ENCODE results near the genes PNMA6A and HCFC1.

GRCh38 chrX:150694608-150695720, 1.8 kb downstream of the MTMR1 start:
- PRO-cap, result no peak
- RAMPAGE, long total RNA, 5 experiments, result start-site peak on the plus strand in 1 of 5 experiments, at chrX:150695054-150695694 at its widest, 6 to 8 reads per replicate
- RRBS, result no CpG with 5 or more reads among the region's 10 CpGs

DNA sequence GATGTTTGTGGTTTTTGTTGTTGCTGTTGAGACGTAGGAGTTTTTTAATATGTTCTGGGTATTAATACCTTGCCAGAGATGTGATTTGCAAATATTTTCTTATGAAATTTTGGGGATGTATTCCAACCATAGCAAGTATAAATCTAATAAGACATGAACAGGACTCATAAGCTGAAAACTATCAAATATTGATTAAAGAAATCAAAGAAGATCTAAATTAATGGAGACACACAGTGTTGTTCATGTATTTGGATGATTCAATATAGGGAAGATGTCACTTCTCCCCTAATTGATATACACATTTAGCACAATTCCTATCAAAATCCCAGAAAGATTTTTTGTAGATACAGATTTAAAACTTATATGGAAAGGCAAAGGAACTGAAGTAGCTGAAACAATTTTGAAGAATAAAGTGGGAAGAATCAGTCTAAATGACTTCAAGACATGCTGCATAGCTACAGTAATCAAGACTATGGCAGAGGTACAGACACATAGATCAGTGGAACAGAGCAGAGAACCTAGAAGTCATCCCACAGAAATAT, 13.3 kb downstream of the MTMR1 start:
- PRO-cap, result no peak
- RAMPAGE, long total RNA, 5 experiments, result no peak in any of the 5 experiments
- RRBS, result no CpG with 5 or more reads among the region's 1 CpG

DNA sequence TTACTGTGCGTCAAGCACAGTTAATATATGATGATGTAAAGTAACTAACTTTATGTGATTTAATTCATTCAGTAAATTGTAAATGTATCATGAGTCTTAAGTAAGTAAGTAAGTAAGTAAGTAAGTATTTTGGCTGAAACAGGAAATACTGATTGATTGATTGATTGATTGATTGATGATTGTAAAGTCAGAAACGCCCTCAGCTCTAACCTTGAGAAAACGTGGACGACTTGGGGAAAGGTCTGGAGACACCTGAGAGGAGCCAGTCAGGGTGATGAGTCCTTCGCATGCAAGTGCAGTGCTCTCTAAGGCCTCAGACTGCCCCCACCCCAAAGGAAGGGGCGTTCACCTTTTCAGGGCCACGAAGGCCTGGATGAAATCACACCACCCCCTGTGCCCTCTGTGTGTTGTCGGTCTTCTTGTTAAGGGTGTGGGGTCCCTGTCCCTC, 71.8 kb downstream of the MTMR1 start:
- PRO-cap, result no peak
- RAMPAGE, long total RNA, 5 experiments, result no peak in any of the 5 experiments
- RRBS, result no CpG with 5 or more reads among the region's 8 CpGs

GRCh38 chrX:150869284-150869817, 29.1 kb downstream of the CD99L2 start:
- PRO-cap, result no peak
- RAMPAGE, long total RNA, 5 experiments, result no peak in any of the 5 experiments
- RRBS, result no CpG with 5 or more reads among the region's 5 CpGs

- PRO-cap, result no peak
- RAMPAGE, long total RNA, 5 experiments, result no peak in any of the 5 experiments
- RRBS, result no CpG with 5 or more reads among the region's 12 CpGs
Measured at GRCh38 chrX:150897495-150898024, 908 bp downstream of the CD99L2 start.

DNA sequence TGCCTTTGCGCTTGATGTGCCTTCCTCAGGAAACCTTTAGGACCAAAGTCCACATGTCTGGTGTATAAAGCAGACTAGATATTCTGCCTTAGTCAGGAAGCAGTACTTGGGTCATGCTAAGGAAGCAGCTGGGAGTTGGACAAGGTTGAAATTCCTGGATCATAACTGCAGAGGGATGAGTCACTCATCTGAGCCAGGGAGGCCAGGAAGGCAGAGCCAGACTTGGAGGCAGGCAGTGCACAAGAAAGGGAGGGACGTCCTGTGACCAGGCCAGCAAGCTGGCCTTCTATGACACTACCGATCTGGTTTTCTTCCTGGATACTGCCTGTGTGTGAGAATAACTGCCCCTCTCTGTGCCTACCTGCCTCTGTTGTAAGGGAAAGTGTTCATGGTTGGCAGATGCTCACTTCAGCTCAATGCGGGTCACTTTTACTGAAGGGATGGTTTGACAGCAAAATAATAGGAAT, 9.4 kb upstream of the MAGEA4 start:
- PRO-cap, result no peak
- RAMPAGE, long total RNA, 5 experiments, result no peak in any of the 5 experiments
- RRBS, result no CpG with 5 or more reads among the region's 4 CpGs

GRCh38 chrX:151953393-151954225, 20.9 kb downstream of the GABRE start:
- PRO-cap, result no peak
- RAMPAGE, long total RNA, 5 experiments, result no peak in any of the 5 experiments
- RRBS, result no CpG with 5 or more reads among the region's 5 CpGs

- PRO-cap, result no peak
- RAMPAGE, long total RNA, 5 experiments, result no peak in any of the 5 experiments
- RRBS, result no CpG with 5 or more reads among the region's 18 CpGs
Measured at GRCh38 chrX:152904078-152904935, 6.4 kb downstream of the ZNF185 start.

DNA sequence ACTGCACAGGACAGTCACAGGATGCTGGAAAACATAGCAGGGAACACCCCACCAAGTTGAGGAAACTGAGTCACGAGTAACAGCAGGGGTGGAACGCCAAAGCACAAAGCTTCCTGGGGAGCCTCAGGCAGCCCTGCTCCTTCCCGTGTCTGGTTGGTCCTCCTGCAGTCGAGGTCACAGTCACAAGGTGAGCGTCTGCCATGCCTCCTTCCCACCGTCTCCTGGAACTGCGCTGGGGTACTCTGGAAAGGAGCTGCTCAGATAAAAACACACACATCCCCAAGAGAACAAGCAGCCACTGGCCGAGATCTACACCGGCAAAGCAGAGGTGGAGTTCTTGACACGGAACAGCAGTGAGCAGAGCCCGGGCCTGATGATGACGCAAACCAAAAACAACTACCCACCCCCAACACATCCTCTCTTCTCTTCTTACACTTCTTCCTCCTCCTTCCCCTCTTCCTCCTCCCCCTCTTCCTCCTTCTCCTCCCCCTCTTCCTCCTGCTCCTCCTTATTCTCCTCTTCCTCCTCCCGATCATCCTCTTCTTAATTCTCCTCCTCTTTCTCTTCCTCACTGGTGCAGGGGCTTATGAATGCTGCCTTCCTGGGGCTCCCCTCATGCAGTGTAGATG, 4.7 kb downstream of the PNMA5 start:
- PRO-cap, result no peak
- RAMPAGE, long total RNA, 5 experiments, result no peak in any of the 5 experiments
- RRBS, result no CpG with 5 or more reads among the region's 13 CpGs

DNA sequence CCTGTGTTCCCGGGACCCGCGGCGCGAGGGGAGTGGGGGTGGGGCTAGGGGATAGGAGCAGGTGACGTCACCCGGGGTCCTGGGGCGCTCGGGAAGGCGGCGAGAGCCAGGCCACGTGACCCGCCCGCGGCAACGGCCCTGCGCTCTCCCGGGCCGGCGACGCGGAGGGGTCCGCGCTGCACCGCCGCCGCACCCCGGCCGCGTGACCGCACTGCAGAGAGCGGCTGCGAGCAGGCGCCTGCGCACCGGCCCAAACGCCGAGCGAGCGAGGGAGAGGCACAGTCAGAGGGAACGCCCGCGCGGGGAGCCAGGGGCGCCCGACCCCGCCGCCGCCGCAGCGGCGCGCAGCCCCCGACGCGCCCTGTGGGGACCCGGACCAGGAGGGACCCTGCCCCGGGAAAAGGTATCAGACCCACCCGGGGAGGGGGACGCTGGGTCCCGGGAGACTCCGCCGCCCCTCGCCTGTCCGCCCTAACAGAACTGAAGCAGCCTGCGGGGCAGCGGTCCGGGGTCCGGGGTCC, at the start of gene PNMA6A:
PNMA6A (plus strand) TSS at position 251 of the 521 bp plus-strand sequence.
- PRO-cap, result no peak
- RAMPAGE, long total RNA, 5 experiments, result no peak in any of the 5 experiments
- RRBS, result no CpG with 5 or more reads among the region's 69 CpGs

GRCh38 chrX:153226537-153227160, 39.3 kb upstream of the PWWP4 start:
- PRO-cap, result no peak
- RAMPAGE, long total RNA, 5 experiments, result no peak in any of the 5 experiments
- RRBS, result no CpG with 5 or more reads among the region's 11 CpGs

DNA sequence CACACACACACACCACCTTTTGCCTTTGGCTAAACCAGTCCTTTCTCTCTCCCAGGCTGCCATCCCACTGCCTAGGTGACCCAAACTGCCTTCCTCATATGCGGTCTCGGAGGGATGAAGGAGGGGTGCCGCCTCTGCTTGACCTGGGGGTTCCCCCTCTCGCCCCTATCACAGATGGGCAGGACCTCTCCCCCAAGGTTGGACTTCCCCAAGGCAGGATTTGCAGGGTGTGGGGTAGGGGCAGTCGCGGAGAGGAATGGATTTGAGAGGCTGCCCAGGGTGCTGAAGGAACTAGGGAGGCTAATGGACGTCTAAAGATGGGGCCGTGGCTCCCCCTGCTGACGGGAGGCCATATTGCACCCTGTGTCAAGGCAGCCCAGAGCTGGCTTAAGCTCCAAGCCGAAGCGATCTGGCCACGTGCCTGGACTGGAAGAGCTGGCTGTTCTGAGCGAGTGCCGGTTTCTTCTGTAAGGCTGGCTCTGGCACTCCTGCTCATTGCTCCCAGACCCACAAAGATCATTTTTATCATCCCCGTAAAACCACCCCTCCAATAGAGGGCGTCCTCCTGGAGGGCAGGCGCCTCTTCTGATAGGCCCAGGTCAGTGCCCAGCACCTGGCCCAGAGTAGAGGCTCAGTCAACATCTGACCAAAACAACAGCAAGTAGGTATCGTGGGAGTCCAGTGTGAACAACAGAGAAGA, 5.7 kb downstream of the PNCK start:
- PRO-cap, result no peak
- RAMPAGE, long total RNA, 5 experiments, result no peak in any of the 5 experiments
- RRBS, result no CpG with 5 or more reads among the region's 18 CpGs

DNA sequence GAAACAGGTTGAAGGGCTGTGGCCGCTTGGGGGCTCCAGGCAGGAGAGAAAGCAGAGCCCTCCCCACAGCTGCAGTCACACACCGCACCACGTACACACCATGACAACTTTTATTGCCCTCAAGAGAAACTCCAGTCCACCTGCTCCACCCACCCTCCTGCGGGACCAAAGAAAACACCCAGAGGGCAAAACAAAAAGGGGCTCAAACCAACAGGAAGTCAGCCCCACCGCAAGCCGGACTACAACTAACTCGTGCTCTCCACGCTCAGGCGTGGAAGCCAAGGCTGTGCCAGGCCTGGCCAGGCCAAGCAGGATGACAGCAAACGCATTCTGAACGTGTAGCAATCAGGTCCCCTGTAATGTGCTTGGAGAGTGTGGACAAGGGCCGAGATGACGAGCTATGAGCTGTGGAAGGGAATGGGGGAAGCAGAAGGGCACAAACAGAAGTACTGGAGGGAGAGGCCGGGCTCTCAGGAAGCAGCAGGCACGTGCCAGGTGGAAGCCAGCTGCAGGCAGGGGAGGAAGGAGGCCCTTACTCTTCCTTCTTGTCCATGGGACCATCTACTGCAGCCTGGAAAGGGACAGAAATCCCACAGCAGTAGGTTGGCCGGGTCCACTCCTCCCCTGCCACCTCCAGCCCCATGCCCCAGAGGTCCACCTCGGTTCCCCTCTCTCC, 12.8 kb downstream of the SLC6A8 start:
- PRO-cap, result no peak
- RAMPAGE, long total RNA, 5 experiments, result no peak in any of the 5 experiments
- RRBS, result no CpG with 5 or more reads among the region's 17 CpGs

DNA sequence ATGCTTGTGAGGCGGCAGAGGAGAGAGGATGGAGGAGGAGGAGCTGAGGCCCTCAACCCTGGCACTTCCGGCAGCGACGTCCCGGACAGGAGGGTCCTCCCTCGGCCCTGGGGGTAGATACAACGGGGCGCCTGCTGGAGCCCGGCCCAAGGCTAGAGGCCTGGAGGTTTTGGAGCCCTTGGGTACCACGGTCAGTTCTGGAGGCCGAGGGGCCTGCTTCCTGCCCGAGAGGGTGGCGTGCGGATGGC, 13.5 kb downstream of the SSR4 start:
- PRO-cap, result no peak
- RAMPAGE, long total RNA, 5 experiments, result no peak in any of the 5 experiments
- RRBS, result 80% methylated on average over 5 of the region's 14 CpGs

DNA sequence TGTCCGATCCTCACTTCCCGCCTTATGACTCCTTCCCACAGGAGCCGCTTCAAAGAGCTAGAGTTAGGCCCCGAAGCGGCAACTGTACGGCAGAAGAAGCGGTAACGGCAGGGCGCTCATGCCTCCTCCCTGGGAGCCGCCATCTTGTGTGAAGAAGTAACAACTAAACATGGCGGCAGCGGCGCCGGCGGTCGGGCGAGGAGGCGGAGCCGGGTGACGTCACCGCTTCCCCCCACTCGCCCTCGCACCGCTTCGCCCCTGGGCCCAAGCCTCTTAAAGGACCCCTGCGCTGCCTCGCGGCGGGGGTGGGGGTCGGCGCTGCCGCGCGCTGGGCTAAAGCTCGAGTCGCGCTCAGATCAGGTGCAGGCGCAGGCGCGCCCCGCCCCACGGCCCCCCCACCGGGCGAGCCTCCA, at the start of gene HCFC1:
HCFC1 (minus strand) TSS at position 150 of the 413 bp plus-strand sequence.
- PRO-cap, result bidirectional peak, plus-strand start at position 296 of the sequence, minus-strand start outside the sequence
- RAMPAGE, long total RNA, 5 experiments, result start-site peak on the minus strand in 3 of 5 experiments, centred at positions 129 to 162 of the sequence, 191 to 493 reads per replicate
- RRBS, result 6% methylated on average over 2 of the region's 44 CpGs

DNA sequence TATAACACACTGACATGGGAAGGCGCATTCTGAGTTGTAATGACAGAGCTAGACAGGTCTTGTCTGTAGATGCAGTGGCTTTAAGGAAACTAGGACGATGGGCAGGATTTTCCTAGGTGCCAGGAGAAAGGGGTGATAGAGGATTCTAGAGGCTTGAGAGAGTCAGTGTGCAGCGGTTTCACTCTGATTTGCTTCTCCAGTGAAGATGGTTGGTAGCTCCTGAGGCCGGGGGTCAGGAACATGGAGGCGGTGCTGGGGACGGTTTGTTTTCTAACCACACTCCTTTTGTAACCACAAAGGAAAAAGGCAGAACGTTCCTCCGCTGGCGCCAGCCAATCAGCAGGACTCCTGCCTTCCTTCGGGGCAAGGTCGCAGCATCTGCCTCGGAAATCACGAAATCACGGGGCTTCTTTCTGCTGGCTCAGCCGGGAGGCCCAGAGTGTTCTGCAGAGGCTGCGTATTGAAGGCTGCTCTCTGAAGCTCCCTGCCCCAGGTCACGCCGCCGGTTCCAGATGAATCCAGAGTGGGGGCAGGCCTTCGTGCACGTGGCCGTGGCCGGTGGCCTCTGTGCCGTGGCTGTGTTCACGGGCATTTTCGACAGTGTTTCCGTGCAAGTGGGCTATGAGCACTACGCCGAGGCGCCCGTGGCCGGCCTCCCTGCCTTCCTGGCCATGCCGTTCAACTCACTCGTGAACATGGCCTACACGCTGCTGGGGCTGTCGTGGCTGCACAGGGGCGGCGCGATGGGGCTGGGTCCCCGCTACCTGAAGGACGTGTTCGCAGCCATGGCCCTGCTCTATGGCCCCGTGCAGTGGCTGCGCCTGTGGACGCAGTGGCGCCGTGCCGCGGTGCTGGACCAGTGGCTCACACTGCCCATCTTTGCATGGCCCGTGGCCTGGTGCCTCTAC, 9.3 kb downstream of the TMEM187 start:
- PRO-cap, result bidirectional peak, plus-strand start at position 437 of the sequence, minus-strand start at position 198 of the sequence
- RAMPAGE, long total RNA, 5 experiments, result no peak in any of the 5 experiments
- RRBS, result 83% methylated on average over 9 of the region's 50 CpGs

DNA sequence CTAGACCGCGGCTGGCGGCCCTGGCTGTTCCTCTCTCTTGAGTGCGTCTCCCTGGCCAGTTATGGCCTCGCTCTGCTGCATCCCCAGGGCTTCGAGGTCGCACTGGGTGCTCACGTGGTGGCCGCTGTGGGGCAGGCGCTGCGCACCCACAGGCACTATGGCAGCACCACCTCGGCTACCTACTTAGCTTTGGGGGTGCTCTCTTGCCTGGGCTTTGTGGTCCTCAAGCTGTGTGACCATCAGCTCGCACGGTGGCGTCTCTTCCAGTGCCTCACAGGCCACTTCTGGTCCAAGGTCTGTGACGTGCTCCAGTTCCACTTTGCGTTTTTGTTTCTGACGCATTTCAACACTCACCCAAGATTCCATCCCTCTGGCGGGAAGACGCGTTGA, 9.9 kb downstream of the TMEM187 start:
- PRO-cap, result no peak
- RAMPAGE, long total RNA, 5 experiments, result no peak in any of the 5 experiments
- RRBS, result no CpG with 5 or more reads among the region's 21 CpGs

DNA sequence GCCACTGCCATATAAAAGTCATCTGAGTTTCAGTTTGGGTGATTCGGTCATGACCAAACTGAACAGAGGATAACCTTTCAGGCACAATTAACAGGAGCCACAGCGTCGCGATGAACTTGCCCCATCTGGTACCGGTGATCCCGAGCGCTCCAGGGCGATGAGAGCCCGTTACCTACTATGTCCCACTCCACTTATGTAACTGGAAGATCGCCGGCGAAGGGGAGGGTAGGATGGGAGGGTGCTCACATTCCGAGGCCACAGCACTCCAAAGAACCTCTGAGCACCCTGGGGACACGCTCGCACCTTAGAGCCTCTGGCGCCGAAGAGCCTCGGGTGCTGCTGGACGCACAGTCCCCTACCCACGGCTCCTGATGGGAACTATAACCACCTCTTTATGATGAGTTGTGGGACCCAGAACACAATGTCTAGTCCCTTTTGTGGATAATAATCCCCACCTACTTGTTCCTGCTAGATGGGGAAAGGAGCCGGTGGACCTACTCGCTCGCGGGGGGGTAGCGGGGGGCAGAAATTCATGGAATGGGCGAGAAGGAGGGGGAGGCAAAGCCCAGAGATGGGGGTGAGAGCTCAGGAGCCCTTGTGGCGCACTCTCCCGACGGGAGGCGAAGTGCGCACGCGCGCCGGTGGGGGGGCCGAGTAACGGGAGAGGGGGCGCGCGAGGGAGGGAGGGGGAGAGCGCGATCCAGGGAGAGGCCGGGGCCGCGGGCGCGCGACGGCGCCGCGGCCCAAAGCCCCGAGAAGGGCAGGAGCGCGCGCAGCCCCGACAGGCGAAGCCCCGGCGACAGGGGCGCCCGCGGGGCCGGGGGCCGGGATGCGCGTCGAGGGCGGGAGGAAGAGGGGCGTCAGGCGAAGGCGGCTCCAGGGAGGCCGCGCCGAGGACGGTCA, 756 bp downstream of the MECP2 start:
- PRO-cap, result bidirectional peak, plus-strand start at position 746 of the sequence, minus-strand start at position 615 of the sequence
- RAMPAGE, long total RNA, 5 experiments, result no peak in any of the 5 experiments
- RRBS, result 16% methylated on average over 30 of the region's 76 CpGs

DNA sequence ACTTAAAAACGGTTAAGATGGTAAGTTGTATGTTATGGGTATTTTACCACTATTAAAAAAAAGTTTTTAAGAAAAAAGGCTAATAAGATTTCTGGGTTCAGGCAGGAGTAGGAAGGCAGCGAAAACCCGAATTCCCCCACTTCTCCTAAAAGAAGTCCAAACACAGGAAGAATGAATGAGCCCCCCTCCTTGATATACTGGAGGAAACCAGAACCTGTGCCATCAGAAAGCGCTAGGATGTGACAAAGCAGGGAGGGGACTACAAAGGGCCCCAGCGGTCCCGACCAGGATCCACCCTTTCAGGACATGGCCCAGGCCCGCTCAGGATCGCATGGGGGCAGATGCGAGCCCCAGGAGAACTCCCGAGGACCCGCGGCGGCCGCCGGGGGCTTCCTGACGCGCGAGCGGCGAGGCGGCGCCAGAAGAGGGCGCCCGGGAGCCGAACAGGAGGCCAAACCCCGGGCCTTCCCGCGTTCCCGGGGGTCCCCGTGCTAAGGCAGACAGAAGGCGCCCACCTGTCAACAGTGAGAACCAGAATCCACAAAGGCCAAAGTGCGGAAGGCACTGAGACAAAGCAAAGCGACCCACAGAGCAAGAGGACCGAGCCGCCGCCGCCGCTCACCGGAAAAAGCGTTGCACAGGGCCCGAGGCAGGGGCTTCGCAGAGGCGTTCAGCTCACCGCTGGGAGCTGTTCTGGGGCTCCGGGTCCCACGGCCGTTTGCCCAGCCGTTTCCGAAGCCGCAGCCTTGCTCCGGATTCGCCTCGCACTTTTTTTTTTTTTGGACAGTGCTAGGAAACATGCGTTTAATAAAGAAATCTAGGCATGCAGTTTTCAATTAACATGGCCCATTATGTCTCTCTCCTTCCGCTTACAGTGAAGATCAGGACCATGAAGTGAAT, 7.4 kb upstream of the OPN1LW start:
- PRO-cap, result no peak
- RAMPAGE, long total RNA, 5 experiments, result no peak in any of the 5 experiments
- RRBS, result 32% methylated on average over 21 of the region's 55 CpGs

GRCh38 chrX:154358050-154358825, 16.2 kb downstream of the FLNA start:
- PRO-cap, result no peak
- RAMPAGE, long total RNA, 5 experiments, result no peak in any of the 5 experiments
- RRBS, result 88% methylated on average over 8 of the region's 20 CpGs

Measured in stomach (tissue), 7 donors.